Testis (tissue), 5 donors: ENCODE measurements around the gene ZHX3.

DNA sequence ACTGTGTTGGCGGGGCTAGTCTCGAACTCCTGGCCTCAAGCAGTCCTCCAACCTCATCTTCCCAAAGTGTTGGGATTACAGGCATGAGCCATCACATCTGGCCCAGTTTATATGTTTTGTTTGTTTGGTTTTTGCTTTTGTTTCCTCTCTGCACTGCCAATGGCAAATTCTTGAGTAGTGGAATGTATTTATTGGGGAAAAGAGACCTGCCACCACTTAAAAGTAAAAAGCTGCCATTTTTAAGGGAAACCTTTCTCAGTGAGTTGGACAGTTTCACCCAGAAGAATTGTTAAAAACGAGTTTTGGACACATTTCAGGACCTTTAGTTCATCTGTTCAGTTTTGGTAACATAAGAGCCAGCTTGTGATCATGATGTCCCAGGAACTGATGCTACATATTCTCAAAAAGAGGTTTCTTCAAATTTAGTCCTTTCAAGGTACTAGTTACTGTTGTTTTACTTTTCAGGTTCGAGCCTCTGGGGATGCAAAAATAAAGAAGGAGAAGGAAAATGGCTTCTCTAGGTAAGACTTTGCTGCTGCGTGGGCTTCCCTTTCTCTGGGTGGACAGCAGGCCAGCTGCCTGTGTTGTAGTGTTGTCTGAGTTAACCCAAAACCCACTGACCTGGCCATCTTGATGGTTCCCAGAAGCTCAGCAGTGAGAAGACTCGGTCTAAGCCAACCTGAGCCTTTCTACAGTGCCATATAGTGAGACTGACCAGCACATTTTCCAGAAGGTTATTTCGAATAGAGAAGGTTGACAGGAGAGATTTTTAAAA, 48.7 kb downstream of the TOP1 start:
- PRO-cap, 3 experiments: no peak in any of the 3 experiments
- RAMPAGE, long total RNA, 2 experiments: no peak in any of the 2 experiments
- RRBS: no CpG with 5 or more reads among the region's 7 CpGs

- PRO-cap, 3 experiments: no peak in any of the 3 experiments
- RAMPAGE, long total RNA, 2 experiments: no peak in any of the 2 experiments
- RRBS: no CpG with 5 or more reads among the region's 3 CpGs
Measured at GRCh38 chr20:41092324-41092855, 45.0 kb upstream of the PLCG1 start.

DNA sequence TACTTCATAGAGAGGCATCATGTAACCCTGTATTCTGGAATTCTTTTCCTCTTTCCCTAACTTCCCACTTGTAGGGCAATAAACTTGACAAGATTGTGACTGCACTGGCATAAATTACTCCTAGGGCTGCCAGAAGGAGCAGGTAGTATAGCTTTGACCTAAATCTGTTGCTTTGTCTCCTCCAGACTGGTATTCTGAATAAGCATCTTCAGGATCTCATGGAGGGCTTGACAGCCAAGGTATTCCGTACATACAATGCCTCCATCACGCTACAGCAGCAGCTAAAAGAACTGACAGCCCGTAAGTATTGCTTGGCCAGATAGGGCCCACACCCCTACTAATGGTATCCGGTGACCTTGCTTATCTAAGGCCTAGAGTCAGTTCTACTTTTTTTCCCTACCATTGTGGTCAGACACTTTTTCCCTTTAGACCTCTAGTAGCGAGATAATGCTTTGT, 21.2 kb upstream of the PLCG1 start:
- PRO-cap, 3 experiments: no peak in any of the 3 experiments
- RAMPAGE, long total RNA, 2 experiments: no peak in any of the 2 experiments
- RRBS: no CpG with 5 or more reads among the region's 5 CpGs

DNA sequence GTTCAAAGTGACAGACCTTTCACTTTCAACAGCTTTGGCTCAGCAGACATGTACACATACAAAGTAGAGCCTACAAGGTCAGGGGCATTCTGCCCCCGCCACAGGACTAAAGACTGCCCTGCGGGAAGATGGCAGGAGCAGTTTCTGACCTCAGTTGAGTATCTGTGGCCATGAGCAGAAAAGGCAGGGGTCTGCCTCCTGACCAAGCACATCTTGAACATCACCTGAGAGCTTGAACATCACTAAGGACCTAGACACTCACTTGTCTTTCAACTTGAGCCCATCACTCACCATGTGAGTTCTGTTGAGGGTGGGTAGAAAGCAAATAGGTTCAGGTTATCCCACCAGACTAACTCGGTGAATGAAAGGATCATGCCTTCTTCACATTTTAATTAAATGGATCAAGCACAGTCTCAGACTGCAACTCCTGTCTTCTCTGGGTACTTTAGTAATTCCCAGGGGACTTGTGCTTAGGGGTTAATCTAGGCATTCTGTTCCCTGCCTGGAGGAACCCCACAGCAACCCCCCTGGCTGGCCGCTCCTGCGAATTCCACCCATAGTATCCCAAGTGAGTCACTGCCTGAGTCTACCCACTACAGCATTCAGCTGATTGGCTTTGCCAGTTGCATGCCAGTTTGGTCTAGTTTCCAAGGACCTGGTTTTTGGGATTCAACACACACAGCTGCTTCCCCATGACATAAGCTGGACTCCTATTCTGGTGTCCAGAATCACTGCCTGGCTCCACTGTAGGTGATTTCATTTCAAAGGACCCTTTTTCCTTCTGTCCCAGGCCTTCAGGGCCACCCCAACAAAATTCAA, 40.1 kb downstream of the PLCG1 start:
- PRO-cap, 3 experiments: no peak in any of the 3 experiments
- RAMPAGE, long total RNA, 2 experiments: no peak in any of the 2 experiments
- RRBS: no CpG with 5 or more reads among the region's 5 CpGs

- PRO-cap, 3 experiments: no peak in any of the 3 experiments
- RAMPAGE, long total RNA, 2 experiments: start-site peak on the minus strand in 1 of 2 experiments, at chr20:41304302-41304513 at its widest, 22 reads per replicate
- RRBS: no CpG with 5 or more reads among the region's 4 CpGs
Measured at GRCh38 chr20:41303512-41304757, 13.6 kb downstream of the ZHX3 start.

DNA sequence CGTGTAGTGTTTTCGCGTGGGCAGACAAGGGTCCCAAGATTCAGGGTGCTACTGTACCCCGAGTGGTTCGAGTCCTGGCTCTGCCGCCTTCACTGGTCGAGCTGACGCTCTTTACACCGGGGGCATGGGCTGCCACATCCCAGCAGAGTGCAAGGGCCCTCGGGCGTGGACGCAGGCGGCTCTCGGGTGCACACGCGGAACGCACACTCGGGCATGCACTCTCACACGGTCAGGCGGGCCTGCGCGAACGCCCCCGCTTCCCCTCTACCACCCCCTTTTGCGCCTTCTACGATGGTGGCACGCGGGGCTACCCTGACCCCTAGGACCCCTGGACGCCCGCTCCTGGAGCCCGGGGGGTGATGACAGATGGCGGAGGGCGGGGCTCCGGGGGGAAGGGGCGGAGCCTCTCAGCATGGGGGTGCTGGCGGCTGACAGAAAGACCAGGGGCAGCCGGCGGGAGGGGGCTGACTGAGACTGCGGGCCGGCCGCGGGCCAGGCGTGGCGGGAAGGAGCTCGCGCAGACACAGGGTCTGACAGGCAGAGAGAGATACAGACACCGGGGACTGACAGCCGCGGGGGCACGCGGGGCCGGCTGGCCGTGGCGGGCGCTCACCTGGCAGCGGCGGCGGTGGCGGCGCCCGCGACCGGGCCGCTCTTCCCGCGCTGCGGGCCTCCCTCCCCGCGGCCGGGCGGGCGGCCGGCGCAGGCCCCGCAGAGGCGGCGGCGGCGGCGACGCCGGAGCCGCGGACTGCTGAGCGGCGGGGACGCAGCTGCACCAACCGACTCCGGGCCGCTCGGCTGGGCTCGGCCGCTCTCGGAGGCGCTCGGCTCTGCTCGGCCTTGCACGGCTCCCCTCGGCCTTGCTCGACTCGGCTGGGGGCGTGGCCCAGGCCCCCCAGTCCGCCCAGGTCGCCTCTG, at the start of gene ZHX3:
Gene ZHX3, minus strand, starts transcription at position 836 of the 918 bp plus-strand sequence.
- PRO-cap, 3 experiments: peak in 3 of 3 experiments; most common plus-strand start position 467 of the sequence (in 2); most common minus-strand start position 750 of the sequence (in 3)
- RAMPAGE, long total RNA, 2 experiments: start-site peak on the minus strand in 1 of 2 experiments, centred at position 287 of the sequence, 18 reads per replicate
- RRBS: 2% methylated on average over 50 of the region's 104 CpGs

DNA sequence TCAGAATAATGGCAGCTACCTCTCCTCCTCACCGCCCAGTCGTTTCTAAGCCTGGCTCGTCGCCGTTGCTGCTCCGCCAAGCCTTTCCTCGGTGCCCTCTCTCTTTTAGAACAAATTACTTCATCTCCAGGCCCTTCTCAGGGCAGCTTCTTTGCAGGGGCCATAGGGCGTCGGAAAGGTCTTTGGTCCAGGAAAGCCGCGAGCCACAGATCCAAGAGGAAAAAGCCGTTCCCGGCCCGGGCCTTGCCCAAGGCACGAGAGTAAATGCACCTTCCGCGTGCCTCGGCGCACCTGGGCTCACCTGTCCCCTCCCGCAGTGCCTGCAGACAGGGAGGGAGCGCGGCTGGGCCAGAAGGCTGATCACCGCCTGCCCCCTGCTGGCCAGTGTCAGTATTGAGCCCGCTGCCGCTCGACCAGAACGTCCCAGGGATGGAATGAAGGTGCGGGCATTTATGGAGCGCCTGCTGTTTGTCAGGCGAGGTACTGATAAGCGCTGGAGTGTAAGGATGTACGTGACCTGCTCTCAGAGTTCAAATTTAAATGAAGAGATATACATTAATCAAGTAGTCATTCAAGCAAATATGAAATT, 727 bp upstream of the LPIN3 start:
- PRO-cap, 3 experiments: no peak in any of the 3 experiments
- RAMPAGE, long total RNA, 2 experiments: no peak in any of the 2 experiments
- RRBS: no CpG with 5 or more reads among the region's 32 CpGs

- PRO-cap, 3 experiments: no peak in any of the 3 experiments
- RAMPAGE, long total RNA, 2 experiments: no peak in any of the 2 experiments
- RRBS: no CpG with 5 or more reads among the region's 11 CpGs
Measured at GRCh38 chr20:41414972-41415647, 48.5 kb upstream of the EMILIN3 start.

DNA sequence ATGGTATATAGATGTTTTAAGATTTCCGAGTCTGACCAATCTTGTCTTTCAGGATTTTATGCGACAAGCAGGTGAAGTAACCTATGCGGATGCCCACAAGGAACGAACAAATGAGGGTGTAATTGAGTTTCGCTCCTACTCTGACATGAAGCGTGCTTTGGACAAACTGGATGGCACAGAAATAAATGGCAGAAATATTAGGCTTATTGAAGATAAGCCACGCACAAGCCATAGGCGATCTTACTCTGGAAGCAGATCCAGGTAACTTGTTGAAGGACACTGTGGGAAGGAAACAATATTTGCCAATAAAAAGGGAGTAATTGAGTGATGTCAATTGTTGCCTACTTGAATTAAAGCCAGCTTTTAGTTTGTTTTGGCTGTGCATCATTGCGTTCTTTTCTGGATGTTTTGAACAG, 2.3 kb downstream of the SRSF6 start:
- PRO-cap, 3 experiments: no peak in any of the 3 experiments
- RAMPAGE, long total RNA, 2 experiments: no peak in any of the 2 experiments
- RRBS: no CpG with 5 or more reads among the region's 9 CpGs

- PRO-cap, 3 experiments: no peak in any of the 3 experiments
- RAMPAGE, long total RNA, 2 experiments: no peak in any of the 2 experiments
- RRBS: no CpG with 5 or more reads among the region's 2 CpGs
Measured at GRCh38 chr20:43663102-43663623, 3.8 kb upstream of the MYBL2 start.

DNA sequence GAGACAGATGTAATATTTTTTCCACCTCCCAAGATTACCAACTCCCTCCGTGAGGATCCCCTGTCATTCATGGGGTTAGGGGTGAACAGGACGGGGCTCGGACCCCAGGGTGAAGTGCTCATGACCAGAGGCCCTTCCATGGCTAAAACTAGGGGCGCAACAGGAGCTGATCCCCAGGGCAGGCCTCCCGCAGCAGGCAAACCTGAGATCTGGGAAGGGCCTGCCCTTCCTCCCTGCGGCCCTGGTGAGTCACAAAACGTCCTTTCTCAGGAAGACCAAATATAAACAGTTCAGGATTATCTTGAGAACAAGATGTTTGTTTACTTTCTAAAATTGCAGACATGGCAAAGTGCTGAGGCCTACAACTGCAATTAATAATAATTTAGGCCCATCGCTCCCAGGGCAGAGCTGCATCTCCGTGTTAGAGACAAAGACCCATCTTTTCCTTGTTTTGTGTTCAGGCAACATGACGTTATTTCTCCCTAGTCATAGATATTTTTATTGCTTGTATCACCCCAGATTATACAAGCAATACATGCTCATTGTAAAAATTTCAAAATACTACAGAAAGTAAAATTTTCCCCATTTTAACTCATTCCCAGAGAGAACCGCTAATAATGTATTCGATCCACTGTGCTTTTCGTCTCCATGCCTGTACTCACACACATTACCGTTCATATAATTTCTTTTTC, 64.7 kb upstream of the TOX2 start:
- PRO-cap, 3 experiments: peak in 2 of 3 experiments; most common minus-strand start position 211 of the sequence (in 2)
- RAMPAGE, long total RNA, 2 experiments: no peak in any of the 2 experiments
- RRBS: no CpG with 5 or more reads among the region's 14 CpGs

DNA sequence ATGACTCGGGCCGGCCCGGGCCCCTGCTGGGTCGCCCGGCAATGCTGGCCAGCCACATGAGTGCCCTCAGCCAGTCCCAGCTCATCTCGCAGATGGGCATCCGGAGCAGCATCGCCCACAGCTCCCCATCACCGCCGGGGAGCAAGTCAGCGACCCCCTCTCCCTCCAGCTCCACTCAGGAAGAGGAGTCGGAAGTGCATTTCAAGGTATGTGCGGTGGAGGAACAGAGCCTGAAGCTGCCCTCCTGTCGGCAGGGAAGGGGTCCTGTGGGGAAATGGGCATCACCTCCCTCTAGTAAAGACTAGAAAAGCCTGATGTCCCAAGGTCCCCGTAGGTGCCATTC, 135.7 kb downstream of the JPH2 start:
- PRO-cap, 3 experiments: no peak in any of the 3 experiments
- RAMPAGE, long total RNA, 2 experiments: start-site peak on the plus strand in 1 of 2 experiments, centred at position 90 of the sequence, 24 reads per replicate
- RRBS: 78% methylated on average over 3 of the region's 15 CpGs

DNA sequence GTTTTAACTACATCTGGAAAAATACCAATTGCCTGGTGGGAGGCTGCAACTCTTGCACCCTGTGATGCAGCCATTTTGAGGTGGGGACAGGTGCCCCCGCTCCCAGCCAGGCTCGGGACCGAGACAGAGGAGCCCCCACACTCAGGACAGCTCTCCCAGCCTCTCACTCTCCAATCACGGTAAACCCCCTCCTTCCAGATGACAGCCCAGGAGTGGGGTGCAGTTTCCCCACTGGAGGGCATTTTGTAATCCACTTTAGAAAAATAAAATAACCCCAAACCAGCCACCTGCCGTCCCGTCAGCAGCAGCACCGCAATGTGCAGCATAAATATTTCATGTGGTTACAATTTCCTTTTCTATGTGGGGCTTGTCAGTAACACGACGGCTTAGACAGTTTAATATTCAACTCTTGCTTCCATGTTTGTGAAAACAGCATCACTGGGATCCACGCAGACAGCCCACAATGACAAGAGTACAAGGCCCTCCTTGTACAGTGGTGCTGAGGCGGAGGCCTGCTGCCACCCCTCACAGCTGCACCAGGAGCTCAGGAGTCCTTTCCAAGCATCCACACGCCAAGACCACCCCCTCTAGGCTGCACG, 116.8 kb downstream of the JPH2 start:
- PRO-cap, 3 experiments: no peak in any of the 3 experiments
- RAMPAGE, long total RNA, 2 experiments: no peak in any of the 2 experiments
- RRBS: no CpG with 5 or more reads among the region's 13 CpGs

GRCh38 chr20:44145322-44145619, 41.7 kb downstream of the JPH2 start:
- PRO-cap, 3 experiments: no peak in any of the 3 experiments
- RAMPAGE, long total RNA, 2 experiments: no peak in any of the 2 experiments
- RRBS: no CpG with 5 or more reads among the region's 14 CpGs

- PRO-cap, 3 experiments: no peak in any of the 3 experiments
- RAMPAGE, long total RNA, 2 experiments: no peak in any of the 2 experiments
- RRBS: no CpG with 5 or more reads among the region's 1 CpG
Measured at GRCh38 chr20:44169051-44169250, 18.0 kb downstream of the JPH2 start.

- PRO-cap, 3 experiments: no peak in any of the 3 experiments
- RAMPAGE, long total RNA, 2 experiments: no peak in any of the 2 experiments
- RRBS: no CpG with 5 or more reads among the region's 9 CpGs
Measured at GRCh38 chr20:44171202-44172143, 15.5 kb downstream of the JPH2 start.

GRCh38 chr20:44178636-44179183, 8.3 kb downstream of the JPH2 start:
- PRO-cap, 3 experiments: no peak in any of the 3 experiments
- RAMPAGE, long total RNA, 2 experiments: no peak in any of the 2 experiments
- RRBS: no CpG with 5 or more reads among the region's 4 CpGs

GRCh38 chr20:44181280-44182174, 5.5 kb downstream of the JPH2 start:
- PRO-cap, 3 experiments: no peak in any of the 3 experiments
- RAMPAGE, long total RNA, 2 experiments: no peak in any of the 2 experiments
- RRBS: no CpG with 5 or more reads among the region's 17 CpGs

DNA sequence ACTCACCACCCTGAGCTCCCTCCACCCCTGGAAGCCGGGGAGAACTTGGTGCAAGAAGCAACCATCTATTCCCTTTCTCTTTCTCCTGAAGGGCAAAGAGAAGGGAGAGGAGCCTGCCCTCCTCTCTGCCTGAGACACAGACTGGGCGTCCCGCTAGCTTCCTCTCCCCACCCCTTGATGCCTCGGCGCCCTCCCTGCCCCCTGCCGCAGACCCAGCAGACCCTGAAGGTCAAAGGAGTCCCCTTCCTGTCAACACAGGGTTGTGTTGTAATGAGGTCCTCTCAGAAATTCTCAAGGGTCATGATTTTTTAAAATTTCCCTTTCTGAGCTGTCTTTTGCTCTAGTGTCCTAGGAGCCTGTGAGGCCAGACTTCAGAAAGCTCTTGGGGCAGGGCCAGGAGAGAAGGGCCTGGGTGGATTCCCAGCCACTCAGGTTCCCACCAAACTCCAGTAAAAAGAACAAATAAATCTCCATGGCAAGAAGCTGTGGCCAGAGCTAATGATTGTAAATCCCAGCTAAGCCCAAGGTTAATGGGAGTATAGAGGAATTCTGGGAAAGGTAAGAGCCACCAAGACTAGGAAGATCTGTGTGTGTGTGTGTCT, 922 bp upstream of the JPH2 start:
- PRO-cap, 3 experiments: no peak in any of the 3 experiments
- RAMPAGE, long total RNA, 2 experiments: no peak in any of the 2 experiments
- RRBS: no CpG with 5 or more reads among the region's 6 CpGs

- PRO-cap, 3 experiments: no peak in any of the 3 experiments
- RAMPAGE, long total RNA, 2 experiments: no peak in any of the 2 experiments
- RRBS: no CpG with 5 or more reads among the region's 15 CpGs
Measured at GRCh38 chr20:44336084-44336613, 694 bp upstream of the R3HDML start.